ENCODE data around the genes SLC39A10 and DNAH7.

- PRO-cap, 2 experiments, result no peak in any of the 2 experiments
- RAMPAGE, long total RNA, 5 experiments, result no peak in any of the 5 experiments
These were observed 80.1 kb downstream of the MYO1B start for GRCh38 chr2:191325182-191325785.

DNA sequence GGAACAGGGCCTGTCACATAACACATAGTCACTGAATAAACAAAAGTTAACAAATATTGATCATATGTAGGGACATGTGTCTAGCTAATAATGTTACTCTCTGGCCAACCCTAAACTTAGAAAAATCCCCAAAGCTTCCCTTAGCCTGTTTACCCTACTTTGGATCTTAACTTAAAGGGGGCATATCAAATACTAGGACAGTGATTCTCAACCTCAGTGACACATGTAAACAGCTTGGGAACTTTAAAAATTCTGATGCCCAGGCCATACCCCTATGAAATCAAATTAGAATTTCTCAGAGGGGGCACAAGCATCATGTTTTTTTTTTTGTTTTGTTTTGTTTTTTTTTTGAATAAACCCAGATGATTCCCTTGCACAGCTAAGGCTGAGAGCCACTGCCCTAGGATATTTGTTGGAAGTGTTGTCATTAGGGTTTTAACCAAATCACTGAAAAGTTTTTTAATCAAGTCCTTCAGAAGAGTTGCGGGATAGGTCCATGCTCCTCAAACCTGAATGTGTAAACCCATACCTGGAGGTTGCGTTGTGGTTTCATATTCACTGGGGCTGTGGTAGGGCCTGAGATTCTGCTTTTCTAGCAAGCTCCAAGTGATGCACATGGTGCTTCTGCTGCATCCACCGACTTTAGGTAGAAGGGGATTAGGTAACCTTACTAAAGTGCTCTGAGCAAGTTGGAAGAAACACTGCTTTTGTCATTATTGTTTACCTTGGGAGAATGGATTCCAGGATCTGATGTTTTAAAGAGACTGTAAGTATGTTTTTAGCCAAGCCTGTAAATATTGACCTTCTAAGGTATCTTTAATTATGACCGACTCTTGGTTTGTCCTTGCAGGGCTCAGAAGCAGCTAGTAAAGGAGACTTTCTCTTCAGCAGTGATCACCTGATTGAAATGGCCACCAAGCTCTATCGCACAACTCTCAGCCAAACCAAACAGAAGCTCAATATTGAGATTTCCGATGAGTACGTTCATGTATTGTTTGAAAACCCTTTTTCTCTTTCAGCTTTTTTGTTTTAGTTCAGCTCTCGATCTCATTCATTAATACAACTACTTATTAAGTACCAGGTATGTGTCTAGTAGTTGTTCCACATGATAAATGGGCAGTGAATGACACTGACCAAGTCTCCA, 170.4 kb downstream of the MYO1B start:
- PRO-cap, 2 experiments, result no peak in any of the 2 experiments
- RAMPAGE, long total RNA, 5 experiments, result no peak in any of the 5 experiments

- PRO-cap, 2 experiments, result no peak in any of the 2 experiments
- RAMPAGE, long total RNA, 5 experiments, result no peak in any of the 5 experiments
These were observed 9.9 kb downstream of the NABP1 start for GRCh38 chr2:191687680-191688381.

GRCh38 chr2:191689591-191690100, 11.7 kb downstream of the NABP1 start:
- PRO-cap, 2 experiments, result no peak in any of the 2 experiments
- RAMPAGE, long total RNA, 5 experiments, result no peak in any of the 5 experiments

DNA sequence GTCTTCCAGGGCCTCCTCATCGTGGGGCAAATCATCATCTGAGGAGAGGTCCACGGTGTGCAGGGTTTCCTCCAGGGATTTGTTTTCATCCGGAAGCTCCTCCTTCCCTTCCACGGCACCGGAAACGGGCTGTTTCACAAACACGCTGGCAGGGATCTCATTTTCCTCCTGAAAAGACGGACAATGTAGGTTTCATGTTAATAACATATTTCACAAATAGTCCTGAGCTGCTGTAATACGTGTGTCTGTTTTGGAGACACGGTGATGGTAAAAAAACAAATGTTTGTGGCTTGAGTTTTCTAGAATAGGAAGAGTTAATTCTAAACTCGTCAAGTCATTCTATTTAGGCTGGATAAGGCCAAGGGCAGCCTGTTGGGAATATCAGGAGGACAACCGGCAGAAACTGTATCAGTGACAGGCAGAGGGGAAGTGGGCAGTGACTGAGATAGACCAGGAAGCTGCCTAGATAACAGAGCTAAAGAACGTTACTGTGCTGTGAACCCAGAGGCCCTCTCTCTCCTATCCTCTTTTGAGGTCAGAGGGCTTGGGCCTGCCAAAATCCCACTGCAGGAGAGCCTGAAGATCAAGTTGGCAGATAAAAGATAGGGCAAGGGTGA, 10.2 kb downstream of the CAVIN2 start:
- PRO-cap, 2 experiments, result no peak in any of the 2 experiments
- RAMPAGE, long total RNA, 5 experiments, result no peak in any of the 5 experiments

DNA sequence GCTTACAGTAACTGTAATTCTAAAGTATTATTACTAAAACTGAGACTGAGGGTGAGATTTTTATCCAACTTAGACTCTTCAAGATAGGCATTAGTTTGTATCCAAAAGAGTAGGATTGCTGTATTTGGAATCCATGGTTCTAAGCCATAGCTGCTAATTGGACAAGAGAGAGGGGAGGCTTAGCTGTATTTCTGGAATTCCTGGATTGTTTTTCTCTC, 39.4 kb downstream of the TMEFF2 start:
- PRO-cap, 2 experiments, result no peak in any of the 2 experiments
- RAMPAGE, long total RNA, 5 experiments, result no peak in any of the 5 experiments

GRCh38 chr2:192194345-192194812, 354 bp downstream of the TMEFF2 start:
- PRO-cap, 2 experiments, result peak in 1 of 2 experiments; most common plus-strand start chr2:192194626 (in 1)
- RAMPAGE, long total RNA, 5 experiments, result no peak in any of the 5 experiments

DNA sequence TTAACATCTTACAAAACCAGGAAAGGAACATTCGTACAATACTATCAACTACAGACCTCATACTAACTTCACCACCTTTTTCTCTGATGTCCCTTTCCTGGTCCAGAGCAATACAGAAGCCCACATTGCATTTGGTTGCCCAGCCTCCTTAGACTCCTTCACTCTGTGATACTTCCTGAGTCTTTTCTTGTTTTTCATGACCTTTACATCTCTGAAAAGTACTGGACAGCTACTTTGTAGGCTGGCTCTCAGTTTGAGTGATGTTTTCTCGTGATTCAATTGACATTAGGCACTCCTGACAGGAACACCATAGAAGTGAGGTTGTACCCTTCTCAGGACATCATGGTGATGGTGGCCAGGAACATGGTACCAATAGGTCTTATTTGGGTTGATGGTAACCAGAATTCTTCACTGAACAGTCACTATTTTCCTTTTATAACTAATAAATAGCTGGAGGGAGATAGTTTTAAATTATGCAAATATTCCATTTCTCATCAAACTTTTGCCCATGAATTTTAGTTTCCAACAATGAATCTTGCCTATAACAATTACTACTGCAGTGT, 185.8 kb upstream of the SLC39A10 start:
- PRO-cap, 2 experiments, result no peak in any of the 2 experiments
- RAMPAGE, long total RNA, 5 experiments, result no peak in any of the 5 experiments

DNA sequence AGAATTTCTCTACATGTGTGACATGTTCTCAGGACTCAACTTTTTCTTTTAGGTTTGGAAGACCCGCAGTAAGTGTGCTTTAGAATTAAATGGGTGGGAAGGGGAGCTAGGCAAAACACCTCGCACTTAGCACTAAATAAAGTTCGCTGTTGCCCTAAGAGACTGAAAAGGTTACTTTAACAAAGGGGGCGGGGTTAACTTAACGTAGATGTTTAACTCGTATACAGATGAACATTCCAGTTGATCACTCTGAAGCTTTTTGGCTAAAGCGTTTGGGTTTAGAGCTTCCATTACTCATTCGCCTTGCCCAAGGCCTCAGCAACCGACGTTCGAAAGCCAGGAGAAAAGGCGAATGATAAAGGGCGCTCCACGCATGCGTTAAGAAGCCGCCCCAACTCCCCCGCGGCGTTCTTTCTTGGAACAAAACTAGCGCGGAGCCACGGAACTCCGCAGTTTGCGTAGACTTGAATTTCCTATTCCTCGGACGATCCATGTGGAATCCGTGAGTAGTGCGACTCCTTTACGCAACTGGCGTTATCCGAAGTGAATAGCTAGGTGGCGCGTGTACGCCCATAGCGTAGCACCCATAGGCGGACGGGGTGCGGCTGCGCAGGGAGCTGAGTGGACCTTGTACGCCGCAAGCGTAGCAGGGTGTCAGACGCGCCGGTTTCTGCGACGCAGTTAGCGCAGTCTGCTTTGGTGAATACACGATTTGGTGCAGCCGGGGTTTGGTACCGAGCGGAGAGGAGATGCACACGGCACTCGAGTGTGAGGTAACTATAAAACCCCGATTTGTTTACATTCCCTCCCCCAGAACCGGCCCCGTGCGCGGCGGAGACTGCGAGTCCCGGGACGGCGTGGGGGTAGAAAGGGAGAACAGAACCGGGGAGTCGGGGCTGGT, at the start of gene SLC39A10:
Gene SLC39A10, plus strand, starts transcription at position 718 of the 901 bp plus-strand sequence.
- PRO-cap, 2 experiments, result peak in 2 of 2 experiments; most common plus-strand start position 813 of the sequence (in 2); most common minus-strand start position 331 of the sequence (in 2)
- RAMPAGE, long total RNA, 5 experiments, result start-site peak on the plus strand in 2 of 5 experiments, centred at positions 656 to 660 of the sequence, 315 to 535 reads per replicate

DNA sequence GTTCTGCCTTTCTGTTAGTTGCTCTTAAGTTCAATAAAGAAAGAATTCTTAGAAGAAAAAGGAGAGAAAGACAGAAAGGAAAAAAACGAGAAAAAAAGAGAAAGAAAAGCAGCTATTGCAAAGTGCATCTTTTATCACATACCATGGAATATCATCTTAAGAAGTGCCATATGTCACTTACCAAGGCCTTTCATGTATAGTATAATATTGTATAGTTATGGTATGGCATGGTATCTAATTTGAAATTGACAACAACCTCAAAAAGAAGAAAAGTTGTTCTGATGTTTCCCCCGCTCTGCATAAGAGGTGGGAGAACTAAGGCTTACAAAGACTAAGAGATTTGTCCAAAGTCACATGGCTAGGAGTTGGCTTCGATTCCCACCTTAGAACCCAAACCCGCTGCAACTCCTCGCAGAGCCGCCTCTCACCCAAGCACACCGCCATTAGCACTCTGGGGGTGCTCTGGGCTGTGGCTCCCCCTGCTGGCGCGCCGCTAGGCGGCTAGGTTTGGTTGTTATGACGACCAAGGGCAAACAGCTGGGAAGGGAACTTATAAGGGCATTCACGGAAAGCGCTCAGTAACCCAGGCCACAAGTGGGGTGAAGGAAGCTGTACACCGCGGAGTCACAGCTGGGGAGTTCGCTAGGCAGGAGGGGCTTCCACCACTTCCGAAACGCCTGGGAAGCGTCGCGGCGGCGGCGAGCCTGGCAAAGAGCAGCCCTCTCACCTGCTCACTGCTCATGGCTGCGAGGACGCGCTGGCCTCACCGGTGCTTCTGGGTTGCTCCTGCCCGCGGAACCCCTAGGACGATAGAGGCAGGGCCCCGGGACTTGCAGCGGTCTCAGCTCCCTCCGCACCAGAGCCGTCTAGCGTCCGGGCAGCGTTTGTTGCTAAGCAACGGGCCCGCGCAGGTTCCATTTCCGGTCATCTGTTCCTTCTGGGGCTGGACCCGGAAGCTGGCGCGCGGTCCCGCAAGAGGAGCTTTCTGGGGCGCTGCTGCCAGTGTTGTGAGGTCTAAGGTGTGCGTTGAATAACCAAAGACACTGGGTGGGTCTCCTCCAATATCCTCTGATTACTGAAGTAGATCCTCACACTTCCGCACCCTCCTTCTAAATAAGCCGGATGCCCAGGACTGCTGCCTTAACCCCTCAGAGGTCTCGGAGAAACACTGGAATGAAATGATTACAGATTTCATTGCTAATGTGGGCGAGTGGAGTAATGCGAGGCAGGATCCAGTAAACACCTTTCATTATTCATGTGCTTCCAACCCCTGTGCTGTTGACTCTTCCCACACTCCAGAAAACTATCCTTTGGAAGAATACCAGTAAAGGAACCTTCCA, at the start of gene DNAH7:
Gene DNAH7, minus strand, starts transcription at position 868 of the 1,340 bp plus-strand sequence.
- PRO-cap, 2 experiments, result peak in 2 of 2 experiments; most common plus-strand start position 974 of the sequence (in 2); most common minus-strand start position 445 of the sequence (in 2)
- RAMPAGE, long total RNA, 5 experiments, result start-site peak on the minus strand in 3 of 5 experiments, centred at positions 829 to 873 of the sequence, 125 to 156 reads per replicate

GRCh38 chr2:196133902-196134236, 37.5 kb downstream of the STK17B start:
- PRO-cap, 2 experiments, result no peak in any of the 2 experiments
- RAMPAGE, long total RNA, 5 experiments, result no peak in any of the 5 experiments

GRCh38 chr2:196157670-196157863, 13.8 kb downstream of the STK17B start:
- PRO-cap, 2 experiments, result no peak in any of the 2 experiments
- RAMPAGE, long total RNA, 5 experiments, result no peak in any of the 5 experiments

- PRO-cap, 2 experiments, result peak in 1 of 2 experiments; most common minus-strand start chr2:196160225 (in 1)
- RAMPAGE, long total RNA, 5 experiments, result no peak in any of the 5 experiments
These were observed 11.3 kb downstream of the STK17B start for GRCh38 chr2:196159909-196160550.

DNA sequence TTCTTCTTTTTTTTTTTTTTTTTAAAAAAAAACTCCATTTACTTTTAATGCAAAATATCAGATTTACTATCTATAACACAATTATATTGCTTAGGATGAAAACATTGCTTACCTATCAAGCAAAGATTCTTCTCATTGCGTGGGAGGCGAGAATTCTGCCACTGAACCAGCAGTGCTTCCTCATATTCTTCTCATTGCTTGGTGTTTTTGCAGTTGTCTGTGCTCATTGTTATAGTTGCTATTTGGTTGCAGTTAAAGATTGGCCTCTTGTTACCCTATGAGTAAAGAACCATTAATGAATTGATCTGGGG, 17.7 kb upstream of the STK17B start:
- PRO-cap, 2 experiments, result no peak in any of the 2 experiments
- RAMPAGE, long total RNA, 5 experiments, result no peak in any of the 5 experiments

- PRO-cap, 2 experiments, result no peak in any of the 2 experiments
- RAMPAGE, long total RNA, 5 experiments, result no peak in any of the 5 experiments
These were observed 103.2 kb upstream of the STK17B start for GRCh38 chr2:196274181-196275339.

GRCh38 chr2:196304450-196304750, 133.0 kb upstream of the STK17B start:
- PRO-cap, 2 experiments, result no peak in any of the 2 experiments
- RAMPAGE, long total RNA, 5 experiments, result no peak in any of the 5 experiments

DNA sequence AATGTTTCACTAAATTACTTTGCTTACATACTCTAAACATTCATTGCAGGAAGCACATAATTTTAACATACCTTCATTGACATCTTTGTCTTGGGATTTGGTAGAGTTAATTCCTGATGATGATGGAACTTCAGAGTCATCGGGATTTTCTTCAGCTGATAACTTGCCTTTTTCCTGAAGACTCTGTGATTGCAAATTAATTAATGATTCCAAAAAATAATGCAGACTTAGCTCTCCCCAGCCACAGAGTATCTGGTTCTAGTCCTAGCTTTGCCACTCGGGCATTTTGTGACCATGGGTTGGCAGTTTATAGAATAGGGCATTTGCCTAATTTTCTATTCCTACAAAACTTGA, 1.8 kb downstream of the GTF3C3 start:
- PRO-cap, 2 experiments, result no peak in any of the 2 experiments
- RAMPAGE, long total RNA, 5 experiments, result no peak in any of the 5 experiments

- PRO-cap, 2 experiments, result peak in 1 of 2 experiments; most common plus-strand start chr2:196927370 (in 1); most common minus-strand start chr2:196927309 (in 1)
- RAMPAGE, long total RNA, 5 experiments, result no peak in any of the 5 experiments
These were observed 638 bp upstream of the PGAP1 start for GRCh38 chr2:196926909-196927780.

DNA sequence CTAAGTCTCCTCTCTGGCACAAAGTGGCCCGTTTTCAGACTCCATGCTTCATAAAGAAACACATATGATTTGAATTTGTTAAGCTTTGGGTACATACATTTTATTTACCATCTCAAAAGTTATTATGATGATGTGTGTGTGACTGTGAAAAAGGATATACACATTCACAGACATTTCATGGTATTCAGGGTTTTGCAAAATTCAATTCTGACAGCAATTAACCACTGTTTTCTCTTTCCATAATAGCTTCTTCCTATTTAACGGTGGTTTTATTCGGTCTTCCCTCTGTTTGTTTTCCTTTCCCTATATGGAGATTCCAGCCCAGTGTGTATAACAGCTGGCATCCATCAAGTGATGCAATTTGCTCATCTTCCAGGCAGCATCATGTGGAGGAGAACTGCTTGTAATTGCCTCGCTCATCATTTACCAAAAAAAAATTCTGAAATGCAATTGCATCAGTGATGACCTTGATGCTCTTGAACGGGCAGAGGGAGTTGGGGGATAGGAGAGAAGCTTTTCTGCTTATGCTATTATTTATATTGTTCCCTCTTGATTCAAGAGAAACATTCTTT, 165.9 kb upstream of the PGAP1 start:
- PRO-cap, 2 experiments, result no peak in any of the 2 experiments
- RAMPAGE, long total RNA, 5 experiments, result no peak in any of the 5 experiments

DNA sequence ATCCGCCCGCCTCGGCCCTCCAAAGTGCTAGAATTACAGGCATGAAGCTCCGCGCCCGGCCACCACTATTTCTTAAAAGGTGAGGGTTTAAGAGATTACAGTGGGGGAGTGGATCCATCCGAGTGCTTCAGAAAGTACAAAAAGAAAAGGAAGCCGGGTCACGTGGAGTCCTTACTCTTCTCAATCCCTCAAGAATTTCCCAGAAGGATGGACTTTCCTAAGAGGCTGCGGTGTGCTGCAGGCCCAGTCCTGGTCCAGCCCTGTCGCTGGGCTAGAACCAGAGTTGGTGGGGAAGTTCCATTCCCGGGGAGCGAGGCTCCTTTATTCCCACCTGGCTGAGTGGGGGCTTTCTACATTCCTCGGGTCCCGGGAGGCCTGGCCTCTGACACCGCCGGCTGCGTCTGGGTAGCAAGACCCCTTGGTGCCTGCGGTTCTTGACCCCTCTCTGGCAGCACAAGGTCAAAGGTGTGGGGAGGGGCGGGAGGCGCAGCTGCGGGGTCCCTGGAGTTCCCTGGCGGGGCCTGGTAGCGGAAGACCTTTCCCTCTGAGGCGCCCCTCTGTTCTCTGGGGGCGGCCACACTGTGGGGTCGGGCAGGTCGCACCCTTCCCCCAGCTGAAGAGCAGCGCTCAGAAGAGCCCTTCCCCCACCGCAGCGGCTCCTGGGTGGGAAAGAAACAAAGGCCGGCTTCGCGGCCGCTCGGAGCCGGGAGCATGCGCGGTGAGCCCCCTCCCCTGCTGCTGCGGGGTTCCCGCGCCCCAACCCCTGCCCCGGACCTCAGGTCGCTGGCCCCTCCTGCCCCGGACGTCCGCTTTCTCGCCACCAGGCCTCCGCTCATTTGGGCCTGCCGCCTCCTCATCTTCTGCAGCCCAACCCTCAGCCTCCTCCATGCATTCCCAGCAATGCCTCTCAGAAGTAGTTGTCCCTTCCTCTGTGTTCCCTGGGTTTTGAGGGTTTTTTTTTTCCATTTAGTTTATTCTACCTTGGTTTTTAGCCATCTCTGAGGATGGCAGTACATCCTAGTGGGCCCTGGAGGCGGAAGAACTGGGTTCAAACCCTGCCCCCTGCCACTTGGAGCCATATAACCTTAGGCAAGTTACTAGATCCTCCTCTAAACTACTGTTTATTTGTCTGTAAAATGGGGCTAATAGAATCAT, 146.3 kb downstream of the ANKRD44 start:
- PRO-cap, 2 experiments, result no peak in any of the 2 experiments
- RAMPAGE, long total RNA, 5 experiments, result no peak in any of the 5 experiments